ENCODE measurements around a stretch of chr10.

DNA sequence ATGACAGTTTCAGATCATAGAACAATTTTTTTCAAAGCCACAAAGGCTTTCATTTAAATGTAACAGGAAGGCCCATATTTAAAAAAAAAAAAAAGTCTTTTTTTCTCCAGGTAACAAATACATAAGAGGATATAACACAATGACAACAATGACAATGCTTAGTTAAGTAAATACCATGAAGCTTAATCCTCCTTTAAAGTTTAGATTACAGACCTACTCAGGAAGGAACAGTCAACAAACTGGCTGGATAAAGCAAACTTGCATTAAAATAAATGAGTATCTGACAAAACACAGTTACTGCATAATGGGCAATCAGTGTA, 1043.1 kb downstream of the GATA3 start:
CAGE:
- cytosol, long polyA plus RNA, result no peak
- long polyA plus RNA, result no peak
- nucleus, long polyA plus RNA, result no peak

DNA sequence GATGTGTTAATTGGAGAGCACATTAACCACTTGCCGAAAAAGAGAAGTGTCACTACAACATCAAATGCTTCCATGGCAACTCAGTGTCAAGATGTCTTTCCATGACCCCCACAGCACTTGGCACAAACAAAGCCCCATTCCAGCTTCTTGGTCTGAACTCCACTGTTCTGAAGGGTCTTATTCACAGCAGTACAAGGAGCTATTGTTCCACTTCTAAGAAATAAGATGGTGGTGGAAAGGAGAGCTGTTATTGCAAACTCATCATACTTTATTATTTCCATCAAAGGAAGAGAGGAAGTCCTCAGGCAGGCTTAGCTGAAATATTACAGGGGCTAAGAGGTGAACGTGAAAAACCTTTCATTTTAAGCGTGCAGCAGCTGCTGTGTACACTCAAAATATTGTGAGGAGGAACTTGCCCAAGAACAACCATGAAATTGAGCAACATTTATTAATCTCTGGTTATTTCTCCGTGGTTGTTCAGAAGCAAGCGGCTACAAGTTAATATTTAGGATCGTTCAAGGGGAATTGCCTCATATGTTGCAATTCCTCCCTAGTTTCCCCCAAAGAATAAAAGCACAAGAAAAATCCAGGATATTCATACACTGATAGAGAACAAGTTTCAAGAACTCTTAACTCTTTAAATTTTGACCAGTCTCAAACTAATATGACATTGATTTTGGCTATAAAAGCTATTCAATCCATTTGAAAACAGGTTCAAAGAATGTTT, 354.7 kb upstream of the CELF2 start:
- RRBS, result no CpG with 5 or more reads among the region's 6 CpGs
CAGE:
- cytosol, long polyA plus RNA, result no peak
- long polyA plus RNA, result no peak
- nucleus, long polyA plus RNA, result no peak

GRCh38 chr10:11019302-11019807, 1.7 kb downstream of the CELF2 start:
- RRBS, result no CpG with 5 or more reads among the region's 5 CpGs
CAGE:
- cytosol, long polyA plus RNA, result no peak
- long polyA plus RNA, result no peak
- nucleus, long polyA plus RNA, result no peak

- RRBS, result no CpG with 5 or more reads among the region's 5 CpGs
CAGE:
- cytosol, long polyA plus RNA, result no peak
- long polyA plus RNA, result no peak
- nucleus, long polyA plus RNA, result no peak
These were observed 17.6 kb downstream of the CELF2 start for GRCh38 chr10:11035152-11035814.

DNA sequence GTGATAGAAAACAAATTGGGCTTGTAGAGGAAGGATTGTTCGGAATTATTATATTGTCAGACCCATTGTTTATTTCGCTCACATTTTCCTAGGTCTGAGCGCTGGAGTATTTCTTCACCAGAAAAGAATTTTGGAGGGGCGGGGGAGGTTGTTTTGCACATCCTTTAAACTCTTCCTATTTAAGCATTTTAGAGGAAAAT, 29.1 kb downstream of the CELF2 start:
- RRBS, result no CpG with 5 or more reads among the region's 4 CpGs
CAGE:
- cytosol, long polyA plus RNA, result no peak
- long polyA plus RNA, result no peak
- nucleus, long polyA plus RNA, result no peak

GRCh38 chr10:11182962-11183526, 165.4 kb downstream of the CELF2 start:
- RRBS, result no CpG with 5 or more reads among the region's 7 CpGs
CAGE:
- cytosol, long polyA plus RNA, result no peak
- long polyA plus RNA, result no peak
- nucleus, long polyA plus RNA, result no peak

GRCh38 chr10:11224460-11224776, 206.7 kb downstream of the CELF2 start:
- RRBS, result no CpG with 5 or more reads among the region's 7 CpGs
CAGE:
- cytosol, long polyA plus RNA, result no peak
- long polyA plus RNA, result no peak
- nucleus, long polyA plus RNA, result no peak

DNA sequence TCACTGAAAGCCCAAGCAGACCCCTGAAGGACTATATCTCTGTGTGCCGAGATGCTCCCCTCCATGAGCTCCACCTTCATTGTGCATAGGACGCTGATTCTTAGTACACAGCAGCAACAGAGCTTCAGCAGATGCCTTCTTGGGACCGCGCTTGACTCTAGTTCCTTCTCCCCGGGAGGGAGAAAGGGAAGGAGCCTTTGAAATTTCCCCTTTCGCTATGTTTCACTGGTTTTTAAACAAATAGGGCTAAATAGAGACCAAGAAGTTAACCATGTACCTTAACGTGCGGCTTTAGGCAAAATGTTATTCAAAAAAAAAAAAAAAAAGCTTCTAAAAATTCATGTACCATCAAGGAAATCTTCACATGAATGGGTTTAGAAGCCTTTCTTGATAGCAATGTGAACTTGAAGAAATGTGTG, 225.4 kb downstream of the CELF2 start:
- RRBS, result no CpG with 5 or more reads among the region's 8 CpGs
CAGE:
- cytosol, long polyA plus RNA, result no peak
- long polyA plus RNA, result no peak
- nucleus, long polyA plus RNA, result no peak

DNA sequence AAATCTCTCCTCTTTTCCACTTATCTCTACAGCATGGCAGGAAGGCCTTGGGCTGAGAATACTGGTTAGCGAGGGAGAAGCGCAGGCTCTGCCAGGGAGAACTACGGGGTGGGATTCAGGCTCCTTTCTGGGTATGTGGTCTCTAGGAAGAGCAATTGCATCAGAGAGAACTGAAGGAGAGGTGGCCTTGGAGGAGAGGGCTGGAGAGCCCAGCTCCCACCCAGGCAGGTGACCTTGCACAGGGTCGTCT, 270.3 kb downstream of the CELF2 start:
- RRBS, result no CpG with 5 or more reads among the region's 4 CpGs
CAGE:
- cytosol, long polyA plus RNA, result no peak
- long polyA plus RNA, result no peak
- nucleus, long polyA plus RNA, result no peak

- RRBS, result no CpG with 5 or more reads among the region's 8 CpGs
CAGE:
- cytosol, long polyA plus RNA, result no peak
- long polyA plus RNA, result no peak
- nucleus, long polyA plus RNA, result no peak
These were observed 284.9 kb downstream of the CELF2 start for GRCh38 chr10:11302581-11303000.

- RRBS, result no CpG with 5 or more reads among the region's 6 CpGs
CAGE:
- cytosol, long polyA plus RNA, result no peak
- long polyA plus RNA, result no peak
- nucleus, long polyA plus RNA, result no peak
These were observed 117.8 kb downstream of the USP6NL start for GRCh38 chr10:11493708-11494088.

DNA sequence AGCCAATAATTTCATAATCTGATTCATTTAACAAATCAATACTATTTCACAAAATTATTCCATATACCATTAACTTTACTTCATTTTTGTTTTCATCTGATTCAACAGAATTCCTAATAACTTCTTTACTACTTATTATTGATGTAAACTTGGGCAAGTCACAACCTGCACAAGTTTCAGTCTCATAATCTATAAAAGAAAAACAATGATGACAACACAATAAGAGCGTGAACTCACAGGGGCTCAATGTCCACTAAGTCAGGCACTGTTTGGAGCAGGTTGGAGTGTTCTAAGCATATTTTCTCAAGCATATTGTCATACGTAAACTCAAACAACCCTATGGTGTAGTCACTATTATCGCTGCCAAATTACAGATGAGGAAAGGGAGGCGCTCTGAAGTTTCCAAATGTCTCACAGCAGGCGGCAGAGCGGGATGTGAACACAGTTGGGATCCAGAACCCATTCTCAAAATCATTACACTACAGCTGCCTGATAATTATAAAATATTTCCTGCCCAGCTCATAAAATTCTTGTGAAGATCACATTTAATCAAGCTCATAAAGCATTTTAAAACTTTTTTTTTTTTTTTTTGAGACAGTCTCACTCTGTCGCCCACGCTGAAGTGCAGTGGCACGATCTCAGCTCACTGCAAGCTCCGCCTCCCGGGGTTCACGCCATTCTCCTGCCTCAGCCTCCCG, 64.3 kb downstream of the USP6NL start:
- RRBS, result no CpG with 5 or more reads among the region's 13 CpGs
CAGE:
- cytosol, long polyA plus RNA, result no peak
- long polyA plus RNA, result no peak
- nucleus, long polyA plus RNA, result no peak

GRCh38 chr10:11607864-11608757, 3.3 kb downstream of the USP6NL start:
- RRBS, result no CpG with 5 or more reads among the region's 6 CpGs
CAGE:
- cytosol, long polyA plus RNA, result no peak
- long polyA plus RNA, result no peak
- nucleus, long polyA plus RNA, result no peak

DNA sequence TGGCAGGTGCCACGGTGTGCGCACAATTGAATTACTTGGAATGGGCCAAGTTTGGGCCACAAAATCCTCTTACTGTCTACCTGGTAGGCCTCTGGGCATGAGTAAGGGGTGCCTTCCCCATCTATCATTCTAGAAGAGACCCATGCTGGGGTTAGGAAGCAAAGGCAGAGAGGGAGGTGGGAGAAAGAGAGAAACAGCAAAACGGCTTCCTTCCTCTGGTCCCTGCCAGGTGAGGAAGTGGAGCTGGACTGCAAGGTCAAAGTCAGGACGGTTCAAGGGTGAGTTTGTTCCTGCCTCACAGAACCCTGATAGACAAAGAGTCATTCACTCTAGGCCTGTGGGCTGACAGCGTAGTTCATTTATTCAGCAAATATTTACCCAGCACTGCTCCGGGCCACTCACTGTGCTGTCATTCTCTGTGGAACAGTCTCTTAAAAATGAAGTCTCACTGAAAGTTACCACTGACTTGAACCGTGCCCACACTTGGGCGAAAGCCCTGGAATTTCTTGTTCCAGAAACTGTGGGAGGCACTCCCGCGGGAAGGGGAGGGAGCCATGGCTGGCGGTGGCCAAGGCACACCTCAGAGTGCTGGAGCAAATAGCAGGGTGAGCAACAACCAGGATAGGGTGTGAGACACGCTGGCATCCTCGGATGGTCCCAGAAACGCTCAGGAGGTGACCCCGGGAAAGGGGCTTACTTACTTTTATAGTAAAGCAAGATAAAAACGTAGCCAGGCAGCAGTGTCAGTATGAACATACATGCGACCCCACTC, 26.2 kb upstream of the ECHDC3 start:
- RRBS, result no CpG with 5 or more reads among the region's 17 CpGs
CAGE:
- cytosol, long polyA plus RNA, result no peak
- long polyA plus RNA, result no peak
- nucleus, long polyA plus RNA, result no peak

DNA sequence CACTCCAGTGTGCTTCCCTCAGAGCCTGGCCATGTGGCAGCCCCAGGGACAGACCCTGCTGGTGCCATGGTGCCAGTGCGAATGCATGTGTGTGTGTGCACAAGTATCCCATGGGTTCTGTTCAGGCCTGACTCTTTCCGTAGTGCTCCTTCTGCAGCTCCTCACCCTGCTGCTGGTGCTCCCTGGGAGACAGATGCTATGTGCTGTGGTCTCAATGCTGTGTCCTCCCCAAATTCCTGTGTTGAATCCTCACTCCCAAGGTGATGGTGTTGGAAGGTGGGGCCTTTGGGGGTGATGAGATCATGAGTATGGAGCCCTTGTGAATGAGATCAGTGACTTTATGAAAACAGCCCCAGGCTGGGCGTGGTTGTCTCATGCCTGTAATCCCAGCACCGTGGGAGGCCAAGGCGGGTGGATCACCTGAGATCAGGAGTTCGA, 16.6 kb downstream of the ECHDC3 start:
- RRBS, result no CpG with 5 or more reads among the region's 6 CpGs
CAGE:
- cytosol, long polyA plus RNA, result no peak
- long polyA plus RNA, result no peak
- nucleus, long polyA plus RNA, result no peak

- RRBS, result no CpG with 5 or more reads among the region's 26 CpGs
CAGE:
- cytosol, long polyA plus RNA, result no peak
- long polyA plus RNA, result no peak
- nucleus, long polyA plus RNA, result no peak
These were observed 21.1 kb downstream of the ECHDC3 start for GRCh38 chr10:11763086-11763792.

DNA sequence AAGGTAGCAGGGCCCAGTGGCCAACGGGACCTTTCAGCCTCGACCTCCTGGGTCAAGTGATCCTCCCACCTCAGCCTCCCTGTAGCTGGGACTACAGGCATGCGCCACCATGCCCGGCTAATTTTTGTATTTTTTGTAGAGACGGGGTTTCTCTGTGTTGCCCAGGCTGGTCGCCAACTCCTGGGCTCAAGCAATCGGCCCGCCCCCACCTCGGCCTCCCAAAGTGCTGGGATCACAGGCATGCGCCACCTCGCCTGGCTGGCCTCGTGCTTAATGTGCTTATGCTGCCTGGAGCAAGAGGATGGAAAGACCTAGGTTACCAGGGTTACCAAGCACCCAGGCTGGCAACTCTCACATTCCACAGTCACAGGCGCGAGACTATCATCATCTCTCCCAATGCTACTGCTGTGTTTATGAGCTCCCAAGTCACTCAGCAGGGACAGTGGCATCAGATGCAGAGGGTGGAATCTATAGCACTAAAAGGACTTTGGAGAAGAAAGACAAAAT, 23.8 kb upstream of the PROSER2 start:
- RRBS, result no CpG with 5 or more reads among the region's 14 CpGs
CAGE:
- cytosol, long polyA plus RNA, result no peak
- long polyA plus RNA, result no peak
- nucleus, long polyA plus RNA, result no peak

DNA sequence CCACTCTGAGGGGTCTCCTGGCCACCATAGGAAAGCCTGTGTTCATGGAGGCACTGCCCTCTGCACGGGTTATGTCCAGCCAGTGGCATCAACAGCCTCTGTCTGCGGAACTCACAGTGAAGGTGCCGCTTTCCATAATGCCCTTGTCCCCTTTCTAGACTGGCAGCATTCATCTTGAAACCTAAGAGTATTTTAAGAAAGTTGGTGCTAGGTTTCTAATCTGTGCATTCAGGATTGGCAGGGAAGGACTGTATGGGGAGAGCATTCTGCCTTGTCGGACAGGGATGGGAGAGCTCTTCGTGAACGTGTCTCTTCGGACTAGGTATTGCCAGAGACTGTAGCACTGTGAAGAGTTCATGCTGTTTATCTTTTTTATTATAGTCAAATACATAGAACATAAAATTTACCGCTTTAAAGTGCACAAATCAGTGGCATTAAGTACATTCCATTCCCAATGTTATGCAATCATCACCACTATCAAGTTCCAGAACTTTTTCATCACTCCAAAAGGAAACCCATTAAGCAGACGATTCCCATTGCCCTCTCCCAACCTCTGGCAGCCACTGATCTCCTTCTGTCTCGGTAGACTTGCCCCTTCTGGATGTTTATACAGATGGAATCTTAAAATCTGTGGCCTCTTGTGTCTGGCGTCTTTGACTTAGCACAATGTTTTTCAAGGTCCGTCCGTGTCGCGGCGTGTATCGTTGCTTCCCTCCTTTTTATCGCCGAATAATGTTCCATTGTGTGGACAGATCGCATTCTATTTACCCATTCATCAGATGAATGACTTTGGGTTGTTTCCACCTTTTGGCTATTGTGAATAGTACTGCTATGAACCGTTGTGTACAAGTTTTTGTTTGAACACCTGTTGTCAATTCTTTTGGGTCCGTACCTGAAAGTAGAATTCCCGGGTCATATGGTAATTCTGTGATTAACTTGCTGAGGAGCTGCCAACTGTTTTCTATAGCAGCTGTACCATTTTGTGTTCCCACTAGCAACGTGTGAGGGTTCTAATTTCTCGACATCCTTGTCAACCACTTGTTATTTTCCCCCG, 2.7 kb downstream of the PROSER2 start:
- RRBS, result no CpG with 5 or more reads among the region's 26 CpGs
CAGE:
- cytosol, long polyA plus RNA, result no peak
- long polyA plus RNA, result no peak
- nucleus, long polyA plus RNA, result no peak

GRCh38 chr10:12035089-12035473, 7.5 kb downstream of the UPF2 start:
- RRBS, result no CpG with 5 or more reads among the region's 6 CpGs
CAGE:
- cytosol, long polyA plus RNA, result no peak
- long polyA plus RNA, result start-site peak on the minus strand at chr10:12035181-12035438, 188 and 173 reads in 2 replicates
- nucleus, long polyA plus RNA, result start-site peak on the minus strand at chr10:12035147-12035320, 169 reads

DNA sequence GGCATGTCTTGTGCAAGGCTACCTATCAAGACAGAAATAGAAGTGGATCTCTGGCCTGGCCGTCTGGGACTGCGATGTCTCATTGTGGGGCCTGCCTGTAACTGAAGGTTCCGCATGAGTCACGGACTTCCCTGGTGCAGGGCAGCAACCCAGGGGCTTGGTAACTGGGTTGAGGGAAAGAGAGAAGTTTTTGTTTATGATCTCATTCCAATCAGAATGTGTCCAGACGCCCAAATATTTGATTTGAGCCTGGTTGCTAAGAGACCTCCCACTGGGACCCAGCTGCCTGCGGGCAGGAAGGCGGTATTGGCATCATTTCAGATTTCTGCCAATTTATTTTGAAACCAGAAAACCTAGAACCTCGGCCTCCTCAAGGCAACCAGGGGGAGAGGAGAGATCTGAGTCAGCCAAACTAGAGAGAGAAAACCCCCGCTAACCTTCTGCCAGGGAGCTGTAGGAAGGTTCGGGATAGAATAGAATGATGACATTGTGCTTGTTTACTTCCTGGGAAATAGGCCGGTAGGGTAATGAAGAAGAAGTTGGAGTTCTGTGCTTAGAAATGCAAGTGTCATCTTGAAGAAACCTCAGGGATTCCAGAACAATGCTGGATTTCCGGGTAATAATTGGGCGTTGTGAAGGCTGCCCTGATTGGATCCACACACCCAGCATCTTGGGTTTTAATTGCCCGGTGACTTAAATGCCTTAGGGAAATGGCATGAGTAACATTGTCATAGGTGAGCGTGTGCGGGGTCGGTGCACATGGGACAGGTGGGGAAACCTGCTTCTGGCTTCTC, 15.5 kb upstream of the CAMK1D start:
- RRBS, result 89% methylated on average over 4 of the region's 17 CpGs
CAGE:
- cytosol, long polyA plus RNA, result no peak
- long polyA plus RNA, result no peak
- nucleus, long polyA plus RNA, result no peak